Osteocyte (in vitro differentiated cells): ENCODE results near the gene AGBL1.

DNA sequence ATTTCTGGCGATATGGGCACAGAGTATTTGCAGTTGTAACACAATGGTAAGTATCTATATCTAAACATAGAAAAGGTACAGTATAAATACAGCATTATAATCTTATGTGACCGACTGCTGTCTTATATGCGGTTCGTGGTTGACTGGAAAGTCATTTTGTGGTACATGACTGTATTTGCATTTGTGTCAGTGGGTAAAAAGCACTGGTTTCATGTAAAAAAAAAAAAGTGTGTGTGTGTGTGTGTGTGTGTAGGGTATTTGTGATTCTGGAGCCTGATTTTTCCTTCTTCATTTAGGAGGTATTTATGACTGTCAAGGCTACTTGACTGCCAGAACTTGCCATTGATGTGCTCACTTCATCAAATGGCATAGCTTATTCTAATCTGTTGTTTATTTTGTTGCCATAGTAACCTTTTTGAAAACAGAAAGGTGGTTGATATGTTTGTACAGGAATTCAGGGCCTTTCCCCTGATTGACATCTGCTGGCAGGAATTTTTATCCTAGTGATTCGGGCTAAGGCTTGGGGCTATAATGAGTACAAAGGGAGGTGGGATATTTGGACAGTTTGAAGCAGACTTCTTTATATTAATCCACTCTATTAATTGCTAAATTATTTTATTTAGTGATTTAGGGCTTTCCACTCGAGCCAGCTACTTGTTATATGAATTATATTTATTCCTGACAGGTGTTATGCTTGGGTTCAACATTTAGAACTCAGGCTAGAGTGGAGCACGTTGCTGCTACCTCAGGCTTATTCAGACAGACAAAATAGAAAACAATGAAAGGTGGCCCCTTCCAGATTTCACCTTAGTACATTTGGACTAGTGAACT is 63.4 kb downstream of the AKAP13 start:
- PRO-cap = no peak

- PRO-cap = no peak
These were observed 188.4 kb downstream of the AKAP13 start for GRCh38 chr15:85568591-85569352.

DNA sequence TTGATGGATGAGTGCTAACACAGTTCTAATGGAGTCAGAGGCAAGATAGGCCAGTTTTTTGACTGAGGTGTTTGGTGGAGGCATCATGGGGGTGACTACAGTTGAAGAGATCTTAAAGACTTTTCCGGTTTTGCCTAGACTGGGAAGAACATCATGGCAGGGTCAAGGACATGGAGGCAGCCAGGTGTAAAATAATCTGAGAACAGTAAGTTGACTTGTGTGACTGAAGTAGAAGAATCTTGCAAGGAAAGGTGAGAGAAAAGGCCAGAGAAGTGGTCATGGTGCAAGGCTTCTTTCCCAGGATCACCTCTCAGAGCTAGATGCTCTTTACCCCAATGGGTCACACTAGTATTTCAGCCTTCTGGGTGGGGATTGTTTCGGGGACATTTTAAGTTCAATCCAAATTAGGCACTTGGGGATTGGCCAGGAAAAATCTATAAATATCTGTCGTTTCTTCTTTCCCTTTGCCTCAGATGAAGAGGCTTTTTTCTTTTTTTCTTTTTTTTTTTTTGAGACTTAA is 188.1 kb downstream of the KLHL25 start:
- PRO-cap = no peak

GRCh38 chr15:85619907-85620655 is 174.6 kb downstream of the KLHL25 start:
- PRO-cap = no peak

DNA sequence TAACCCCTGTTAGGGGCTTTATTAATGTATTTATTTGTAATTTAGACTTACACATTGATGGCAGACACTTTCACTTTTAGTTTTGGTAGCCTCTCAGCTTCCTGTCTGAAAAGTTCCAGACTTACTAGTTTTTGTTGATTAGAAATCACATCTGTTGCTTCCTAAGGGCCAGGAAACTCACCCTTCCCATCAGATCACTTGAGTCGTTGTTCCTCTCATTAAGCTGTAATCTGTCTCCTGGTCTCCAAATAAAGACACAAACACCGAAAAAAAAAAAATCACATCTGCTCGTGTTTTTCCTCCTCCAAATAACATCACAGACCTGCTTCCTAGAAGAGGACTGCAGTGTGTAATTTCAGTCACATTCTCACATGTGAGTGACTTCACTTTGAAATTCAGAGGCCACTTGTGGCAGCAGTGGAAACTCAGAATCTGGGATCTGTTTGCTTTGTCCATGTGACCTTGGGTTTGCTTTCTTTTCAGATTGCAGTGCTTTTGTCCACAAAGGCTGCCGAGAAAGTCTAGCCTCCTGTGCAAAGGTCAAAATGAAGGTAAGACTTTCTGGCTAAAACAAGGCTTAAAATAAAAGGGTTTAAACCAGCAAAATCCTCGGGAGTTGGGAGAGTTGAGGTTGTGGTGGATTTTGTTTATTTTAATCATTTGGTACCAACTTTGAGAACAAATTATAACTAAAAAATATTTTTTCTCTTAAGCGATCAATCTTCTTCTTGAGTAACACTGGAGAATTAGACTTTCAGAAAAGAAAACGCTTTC is 87.0 kb downstream of the KLHL25 start:
- PRO-cap = unidirectional peak, minus-strand start at position 351 of the sequence

GRCh38 chr15:85717700-85718366 is 76.9 kb downstream of the KLHL25 start:
- PRO-cap = no peak

DNA sequence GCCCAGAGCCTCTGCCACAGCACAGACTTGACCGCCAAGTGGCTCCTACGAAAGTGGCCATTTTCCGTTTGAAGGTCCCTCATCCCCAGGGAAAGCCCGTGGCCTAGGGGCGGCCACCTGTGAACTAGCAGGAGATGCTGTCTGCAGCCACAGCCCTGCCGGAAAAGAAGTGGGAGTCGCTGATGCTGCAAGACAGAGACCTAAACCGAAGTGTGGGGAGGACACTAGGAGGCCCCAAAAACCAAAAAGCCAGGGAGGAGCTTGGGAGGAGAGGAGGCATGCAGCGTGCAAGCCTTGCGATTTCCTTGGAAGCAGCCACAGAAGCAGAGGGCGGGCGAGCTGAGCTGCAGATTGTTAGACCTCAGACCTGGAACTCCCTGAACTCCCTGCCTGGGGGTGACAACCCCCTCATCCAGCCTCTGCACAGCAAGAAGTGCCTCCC is 43.9 kb downstream of the KLHL25 start:
- PRO-cap = no peak

DNA sequence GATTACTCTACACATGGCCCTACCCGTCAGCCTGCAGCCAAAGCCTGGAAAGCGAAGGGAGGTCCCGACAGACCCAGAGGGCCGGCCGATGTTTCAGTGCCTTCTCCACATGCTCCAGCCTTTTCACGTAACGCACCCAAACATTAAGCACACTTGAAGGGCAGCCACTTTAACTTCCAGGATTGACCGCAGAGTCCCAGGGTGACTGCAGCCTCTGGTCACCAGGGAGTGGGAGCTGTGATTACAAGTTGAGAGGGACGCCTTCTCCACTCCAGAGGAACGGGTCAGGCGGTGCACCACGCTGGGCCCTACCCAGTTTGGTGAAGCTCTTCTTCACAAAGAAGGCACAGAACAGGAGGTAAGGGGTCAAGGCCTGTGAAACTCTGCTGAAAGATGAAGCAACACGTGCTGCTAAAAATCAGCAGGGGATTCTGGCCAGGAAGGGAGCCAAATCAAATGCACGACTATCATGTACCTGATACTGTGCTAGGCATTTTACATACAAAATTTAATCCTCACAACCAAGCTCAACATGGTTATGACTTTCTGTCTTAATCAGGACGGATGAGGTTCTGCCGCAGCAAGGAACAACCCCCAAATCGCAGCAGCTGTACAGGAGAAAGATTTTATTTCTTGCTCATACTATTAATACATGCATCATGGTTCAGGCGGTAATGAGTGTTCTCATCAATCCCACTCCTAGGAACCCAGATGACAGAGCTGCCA is 17.1 kb downstream of the KLHL25 start:
- PRO-cap = no peak

- PRO-cap = no peak
These were observed 2.1 kb downstream of the KLHL25 start for GRCh38 chr15:85792468-85793265.

GRCh38 chr15:86079272-86079948 is at the start of gene AGBL1:
TSS of gene AGBL1 (plus strand) at chr15:86079871.
- PRO-cap = no peak

- PRO-cap = no peak
These were observed 792.6 kb downstream of the NTRK3 start for GRCh38 chr15:87463942-87464266.

DNA sequence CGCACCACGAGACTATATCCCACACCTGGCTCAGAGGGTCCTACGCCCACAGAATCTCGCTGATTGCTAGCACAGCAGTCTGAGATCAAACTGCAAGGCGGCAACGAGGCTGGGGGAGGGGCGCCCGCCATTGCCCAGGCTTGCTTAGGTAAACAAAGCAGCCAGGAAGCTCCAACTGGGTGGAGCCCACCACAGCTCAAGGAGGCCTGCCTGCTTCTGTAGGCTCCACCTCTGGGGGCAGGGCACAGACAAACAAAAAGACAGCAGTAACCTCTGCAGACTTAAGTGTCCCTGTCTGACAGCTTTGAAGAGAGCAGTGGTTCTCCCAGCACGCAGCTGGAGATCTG is 746.4 kb downstream of the NTRK3 start:
- PRO-cap = no peak

DNA sequence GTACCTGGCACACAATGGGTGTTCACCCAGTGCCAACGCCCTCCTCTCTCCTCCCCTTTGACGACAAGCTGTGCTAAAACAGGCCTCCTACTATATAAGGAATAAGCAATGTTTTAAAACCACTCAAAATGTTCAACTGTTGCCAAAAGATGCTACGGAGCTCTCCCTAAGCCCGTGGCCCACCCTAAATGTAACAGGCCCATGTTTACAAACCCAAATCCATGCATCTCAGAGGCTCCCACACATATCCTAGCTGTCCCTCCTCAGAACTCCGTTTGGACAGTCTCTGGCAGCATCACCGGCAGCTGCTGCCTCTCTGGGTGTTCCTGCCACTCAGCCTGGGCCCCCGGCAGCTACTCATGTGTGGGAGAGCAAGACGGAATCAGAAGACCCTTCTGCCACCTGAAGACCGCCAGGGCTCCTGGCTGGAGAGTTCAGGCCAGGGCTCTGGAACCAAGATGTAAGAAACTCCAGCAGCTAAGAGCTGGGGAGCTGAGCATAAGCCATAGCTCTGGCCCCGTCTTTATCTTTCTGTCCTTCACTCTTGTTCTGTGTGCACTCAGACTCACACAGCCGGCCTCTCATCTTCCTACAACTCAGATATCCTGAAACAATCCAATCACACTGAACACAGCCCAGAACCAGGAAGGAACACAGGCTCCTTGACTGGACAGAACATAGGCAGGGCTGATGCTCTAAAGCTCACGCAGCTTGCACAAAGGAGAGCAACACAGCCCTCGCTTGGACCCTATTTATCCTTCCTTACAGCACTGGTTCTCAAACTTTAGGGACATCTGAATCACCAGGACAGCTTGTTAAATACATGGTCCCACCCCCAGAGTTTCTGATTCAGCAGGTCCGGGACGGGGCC is 65.4 kb downstream of the MRPL46 start:
- PRO-cap = no peak

- PRO-cap = no peak
These were observed 64.8 kb downstream of the MRPL46 start for GRCh38 chr15:88402396-88402772.

GRCh38 chr15:88476441-88477194 is 9.1 kb downstream of the MRPS11 start:
- PRO-cap = no peak

- PRO-cap = no peak
These were observed 7.2 kb upstream of the ISG20 start for GRCh38 chr15:88631488-88632229.

DNA sequence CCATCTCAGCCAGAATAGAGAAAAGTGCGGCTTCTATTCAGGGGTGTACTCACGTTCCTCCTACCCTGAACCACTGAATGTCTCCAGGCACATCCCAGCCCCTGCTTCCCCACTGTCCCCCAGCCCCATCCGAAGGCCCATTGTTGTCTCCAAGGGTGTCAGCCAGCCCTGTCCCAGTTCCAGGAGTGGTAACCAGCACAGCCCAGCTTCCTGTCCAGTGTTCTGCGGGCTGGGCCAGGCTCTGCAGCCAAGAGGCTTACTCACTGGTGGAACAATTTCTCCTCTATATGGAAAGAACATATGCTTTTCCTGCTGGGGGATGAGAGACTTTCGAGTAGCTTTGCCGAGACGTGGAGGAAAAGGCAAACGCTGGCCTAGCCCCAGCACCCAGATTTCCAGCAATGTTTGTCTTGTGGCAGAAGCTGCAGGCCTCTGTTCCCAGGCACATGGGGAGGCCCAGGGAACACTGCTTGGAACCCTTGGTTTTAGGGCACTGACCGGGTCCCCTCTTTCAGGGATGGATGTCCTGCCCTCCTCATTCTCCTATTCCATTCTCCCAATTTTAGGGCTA is 20.8 kb downstream of the ISG20 start:
- PRO-cap = no peak

- PRO-cap = bidirectional peak, plus-strand start at chr15:88705531, minus-strand start at chr15:88705313
These were observed 66.3 kb downstream of the ISG20 start for GRCh38 chr15:88704778-88705923.

DNA sequence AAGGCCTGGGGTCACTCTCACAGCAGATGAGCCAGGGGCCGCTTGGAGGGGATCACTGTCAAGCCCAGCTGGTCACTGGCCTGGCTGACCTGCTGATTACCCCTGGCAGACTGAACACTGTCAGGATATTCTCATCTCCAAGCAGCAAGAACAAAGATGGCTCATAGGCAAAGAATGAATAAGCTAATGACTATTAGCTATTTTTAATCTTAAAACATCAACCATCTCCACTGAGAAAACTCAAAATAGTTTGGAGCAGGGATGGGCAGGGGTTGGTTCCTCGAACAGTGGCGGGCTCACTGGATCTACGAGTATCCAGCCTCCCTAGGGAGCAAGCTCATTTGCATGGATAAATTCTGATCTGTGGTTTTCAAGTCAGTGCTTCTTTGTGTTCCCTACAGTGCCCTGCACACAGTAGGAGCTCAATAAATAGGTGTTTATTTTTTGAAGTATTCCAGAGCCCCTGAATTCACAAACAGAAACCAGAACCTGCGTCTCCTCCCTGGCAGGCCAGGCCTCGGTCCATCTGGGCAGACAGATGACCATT is 64.3 kb upstream of the ACAN start:
- PRO-cap = no peak

DNA sequence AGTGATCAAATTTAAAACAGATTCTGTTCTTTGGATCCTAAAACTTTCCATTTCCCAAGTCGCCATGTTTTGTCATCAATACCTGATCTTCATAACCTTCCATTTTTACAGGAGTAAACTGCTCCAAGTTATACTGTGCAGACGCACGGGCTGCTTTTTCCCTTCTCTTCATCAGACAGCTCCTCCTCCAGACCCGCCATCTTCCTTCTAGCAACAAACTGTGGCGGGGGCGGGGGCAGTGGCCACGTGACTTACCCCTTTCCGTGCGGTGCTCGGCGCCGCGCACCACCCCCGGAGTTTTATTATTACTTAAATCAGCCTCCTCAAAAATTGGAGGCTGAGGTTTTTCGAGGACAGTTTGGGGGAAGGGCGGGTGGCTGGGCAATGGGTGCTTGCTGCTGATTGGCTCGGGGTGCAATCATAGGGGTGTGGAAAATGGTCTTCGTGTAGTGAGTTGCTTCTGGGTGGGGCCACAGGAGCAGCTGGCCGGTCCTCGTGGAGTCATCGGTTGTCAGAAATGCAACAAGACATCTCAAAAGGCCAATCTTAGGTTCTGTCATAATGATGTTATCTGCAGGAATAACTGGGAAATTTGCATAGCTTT is 77.0 kb upstream of the MFGE8 start:
- PRO-cap = no peak